SK-N-SH (cell line): ENCODE measurements around a stretch of chr12.

- RRBS: no CpG with 5 or more reads among the region's 8 CpGs
CAGE:
- cytosol, long polyA plus RNA: no peak
- long polyA plus RNA: no peak
- nucleus, long polyA plus RNA: no peak
These were observed 80.5 kb downstream of the BTG1 start for GRCh38 chr12:92064960-92065777.

GRCh38 chr12:92070924-92071540 is 74.6 kb downstream of the BTG1 start:
- RRBS: no CpG with 5 or more reads among the region's 5 CpGs
CAGE:
- cytosol, long polyA plus RNA: no peak
- long polyA plus RNA: no peak
- nucleus, long polyA plus RNA: no peak

GRCh38 chr12:92107179-92107710 is 38.4 kb downstream of the BTG1 start:
- RRBS: no CpG with 5 or more reads among the region's 7 CpGs
CAGE:
- cytosol, long polyA plus RNA: no peak
- long polyA plus RNA: no peak
- nucleus, long polyA plus RNA: no peak

- RRBS: no CpG with 5 or more reads among the region's 5 CpGs
CAGE:
- cytosol, long polyA plus RNA: no peak
- long polyA plus RNA: no peak
- nucleus, long polyA plus RNA: no peak
These were observed 28.9 kb downstream of the BTG1 start for GRCh38 chr12:92116535-92117372.

GRCh38 chr12:92134357-92135334 is 11.0 kb downstream of the BTG1 start:
- RRBS: no CpG with 5 or more reads among the region's 9 CpGs
CAGE:
- cytosol, long polyA plus RNA: no peak
- long polyA plus RNA: no peak
- nucleus, long polyA plus RNA: no peak

GRCh38 chr12:92137247-92137693 is 8.4 kb downstream of the BTG1 start:
- RRBS: no CpG with 5 or more reads among the region's 1 CpG
CAGE:
- cytosol, long polyA plus RNA: no peak
- long polyA plus RNA: no peak
- nucleus, long polyA plus RNA: no peak

DNA sequence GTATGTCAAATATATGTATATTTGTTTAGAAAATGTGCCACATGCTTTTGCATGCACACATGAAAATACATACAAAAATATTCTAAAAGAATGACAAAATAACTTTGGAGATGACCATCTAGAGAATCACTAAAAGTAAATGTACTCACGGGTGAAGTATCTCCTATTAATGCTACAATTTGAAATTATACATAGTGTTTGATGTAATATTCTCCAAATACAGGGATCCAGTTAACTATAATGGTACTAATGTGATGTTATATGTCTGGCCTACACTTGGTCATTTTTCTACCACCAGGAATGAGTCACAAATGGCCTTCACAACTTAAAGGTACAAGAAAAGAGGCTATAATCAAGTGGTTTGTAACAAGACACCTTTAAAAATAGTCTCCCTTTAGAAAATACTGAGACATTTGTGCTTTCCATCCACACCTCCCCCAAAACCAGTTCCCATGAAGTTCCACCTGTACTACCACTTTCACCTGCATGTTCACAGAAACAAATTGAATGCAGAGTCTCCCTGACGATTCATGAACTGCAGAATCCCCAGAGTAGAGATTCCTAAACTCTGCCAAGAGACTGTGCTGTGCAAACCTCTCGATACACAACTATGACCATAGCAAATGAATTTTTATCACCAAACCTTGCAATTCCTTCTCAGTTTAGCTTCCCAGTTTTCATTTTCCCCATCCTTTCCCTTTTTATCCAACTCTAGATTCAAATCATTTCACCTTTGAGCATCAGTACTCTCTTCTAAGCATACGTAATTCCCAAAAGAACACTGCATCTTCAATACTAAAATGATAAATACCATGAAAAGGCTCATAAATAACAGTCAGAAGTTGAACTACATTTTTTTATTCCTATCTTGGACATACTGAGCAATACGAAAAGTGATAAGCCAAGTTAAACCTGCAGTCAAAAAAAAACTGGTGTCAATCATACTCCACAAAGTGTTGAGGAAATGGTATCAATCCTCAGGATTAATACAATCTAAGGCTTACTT is 5.9 kb downstream of the BTG1 start:
- RRBS: no CpG with 5 or more reads among the region's 5 CpGs
CAGE:
- cytosol, long polyA plus RNA: no peak
- long polyA plus RNA: no peak
- nucleus, long polyA plus RNA: no peak

DNA sequence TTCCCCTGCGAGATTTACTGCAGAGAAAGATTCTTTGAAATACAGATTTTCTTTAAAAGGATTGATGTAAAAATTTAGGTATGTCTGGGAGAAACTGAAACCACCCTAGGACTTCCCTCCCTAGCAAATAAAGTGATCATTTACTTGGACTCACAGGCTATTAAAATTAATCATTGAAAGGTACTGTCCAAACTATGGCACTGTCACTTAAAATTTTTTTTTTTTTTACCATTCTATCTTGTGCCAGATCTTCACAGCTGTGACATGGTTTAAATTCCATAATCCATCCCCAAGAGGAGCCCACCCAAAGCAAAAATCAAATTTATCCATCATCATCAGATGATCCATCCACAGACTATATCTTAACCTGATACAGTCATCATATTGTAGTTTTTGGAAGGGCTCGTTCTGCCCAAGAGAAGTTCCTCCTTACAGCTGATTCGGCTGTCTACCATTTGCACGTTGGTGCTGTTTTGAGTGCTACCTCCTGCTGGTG is 1.9 kb downstream of the BTG1 start:
- RRBS: no CpG with 5 or more reads among the region's 4 CpGs
CAGE:
- cytosol, long polyA plus RNA: no peak
- long polyA plus RNA: no peak
- nucleus, long polyA plus RNA: no peak

- RRBS: no CpG with 5 or more reads among the region's 4 CpGs
CAGE:
- cytosol, long polyA plus RNA: no peak
- long polyA plus RNA: no peak
- nucleus, long polyA plus RNA: no peak
These were observed 256.9 kb upstream of the PLEKHG7 start for GRCh38 chr12:92445758-92446342.

GRCh38 chr12:92464707-92465760 is 237.8 kb upstream of the PLEKHG7 start:
- RRBS: no CpG with 5 or more reads among the region's 9 CpGs
CAGE:
- cytosol, long polyA plus RNA: no peak
- long polyA plus RNA: no peak
- nucleus, long polyA plus RNA: no peak

DNA sequence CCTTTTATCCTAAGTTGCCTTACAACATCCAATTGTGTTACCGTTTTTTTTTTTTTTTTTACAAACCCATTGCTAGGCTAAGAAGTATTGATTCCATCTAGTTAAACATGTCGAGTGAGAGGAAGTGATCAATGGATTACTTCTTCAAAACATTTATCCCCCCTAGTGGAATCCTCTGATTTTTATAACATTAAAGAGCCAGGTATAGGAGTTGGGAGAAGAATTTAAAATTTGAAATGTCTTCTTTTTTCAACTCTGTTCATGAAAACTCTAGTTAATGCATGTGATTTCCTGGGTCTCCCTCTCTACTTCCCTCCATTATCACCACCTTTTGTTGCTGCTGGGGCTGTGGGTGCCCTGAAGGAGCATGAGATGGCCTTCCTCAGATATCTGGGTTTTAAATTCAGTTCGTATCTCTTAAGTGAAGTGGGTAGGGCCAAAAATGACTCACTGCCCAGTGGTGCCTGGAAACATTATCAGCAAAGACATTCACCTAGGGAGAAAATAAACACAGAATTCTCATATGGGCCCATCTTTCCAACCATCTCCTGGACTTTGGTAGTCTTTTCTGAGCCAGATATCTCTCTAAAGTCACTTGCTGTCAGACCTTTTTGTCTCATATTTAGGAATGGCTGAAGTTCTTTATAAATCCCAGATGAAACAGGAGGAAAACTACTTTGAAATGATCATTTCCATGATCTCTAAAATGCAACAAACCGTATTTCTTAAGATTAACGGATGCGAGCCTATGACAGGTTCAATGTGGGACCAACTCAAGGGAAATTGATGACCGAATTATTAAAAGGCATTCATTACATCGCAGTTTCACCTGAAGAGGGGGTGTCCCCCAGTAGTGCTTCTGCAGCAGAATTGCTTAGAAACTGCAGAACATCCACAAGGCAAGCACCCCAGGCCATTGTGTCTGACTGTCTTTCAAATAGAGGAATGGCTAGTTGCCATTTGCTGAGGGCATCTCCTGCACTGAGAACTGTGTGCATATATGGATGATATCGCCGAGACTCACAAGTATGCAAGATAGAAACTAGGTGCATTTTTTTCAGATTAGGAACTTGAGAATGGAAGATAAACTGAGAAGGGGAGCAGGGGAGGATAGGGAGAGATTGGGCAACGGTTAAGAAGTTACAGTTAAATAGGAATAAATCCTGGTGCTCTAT is 234.7 kb upstream of the PLEKHG7 start:
- RRBS: no CpG with 5 or more reads among the region's 11 CpGs
CAGE:
- cytosol, long polyA plus RNA: no peak
- long polyA plus RNA: no peak
- nucleus, long polyA plus RNA: no peak

GRCh38 chr12:92543363-92543775 is 159.4 kb upstream of the PLEKHG7 start:
- RRBS: no CpG with 5 or more reads among the region's 1 CpG
CAGE:
- cytosol, long polyA plus RNA: no peak
- long polyA plus RNA: no peak
- nucleus, long polyA plus RNA: no peak

- RRBS: no CpG with 5 or more reads among the region's 2 CpGs
CAGE:
- cytosol, long polyA plus RNA: no peak
- long polyA plus RNA: no peak
- nucleus, long polyA plus RNA: no peak
These were observed 154.9 kb upstream of the PLEKHG7 start for GRCh38 chr12:92547740-92548343.

- RRBS: no CpG with 5 or more reads among the region's 2 CpGs
CAGE:
- cytosol, long polyA plus RNA: no peak
- long polyA plus RNA: no peak
- nucleus, long polyA plus RNA: no peak
These were observed 113.1 kb upstream of the PLEKHG7 start for GRCh38 chr12:92589686-92590083.

DNA sequence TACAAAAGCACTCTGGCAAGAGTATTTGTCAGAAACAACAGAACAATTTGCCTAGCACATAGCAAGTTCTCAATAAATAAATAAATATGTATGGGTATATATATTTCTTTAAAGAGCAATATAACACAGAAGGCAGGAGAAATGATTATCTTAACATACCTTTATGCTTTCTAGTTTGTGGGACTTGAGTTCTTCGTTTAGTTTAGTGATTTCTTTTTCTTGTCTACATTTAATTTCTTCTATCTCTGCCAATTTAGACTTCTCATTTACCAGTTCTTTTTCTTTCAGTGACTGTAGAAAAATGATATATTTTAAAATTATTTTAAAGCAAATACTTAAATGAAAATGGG is 77.3 kb downstream of the PLEKHG7 start:
- RRBS: no CpG with 5 or more reads among the region's 1 CpG
CAGE:
- cytosol, long polyA plus RNA: no peak
- long polyA plus RNA: no peak
- nucleus, long polyA plus RNA: no peak

DNA sequence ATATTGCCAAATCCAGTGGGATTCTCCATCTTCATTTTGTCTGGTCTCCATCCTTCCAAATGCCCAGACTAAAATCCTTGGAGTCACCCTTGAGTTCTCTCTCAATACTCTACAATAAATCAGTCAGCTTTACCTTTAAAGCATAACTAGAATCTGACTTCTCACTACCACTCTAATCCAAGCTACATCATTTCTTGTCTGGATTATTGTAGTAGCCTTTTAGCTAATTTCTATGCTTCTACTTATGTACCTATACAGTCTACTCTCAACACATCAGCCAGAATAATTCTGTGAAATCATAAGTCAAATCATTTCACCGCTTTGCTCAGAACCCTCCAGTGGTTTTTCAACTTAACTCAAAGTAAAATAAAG is 105.0 kb downstream of the EEA1 start:
- RRBS: no CpG with 5 or more reads among the region's 1 CpG
CAGE:
- cytosol, long polyA plus RNA: no peak
- long polyA plus RNA: no peak
- nucleus, long polyA plus RNA: no peak

DNA sequence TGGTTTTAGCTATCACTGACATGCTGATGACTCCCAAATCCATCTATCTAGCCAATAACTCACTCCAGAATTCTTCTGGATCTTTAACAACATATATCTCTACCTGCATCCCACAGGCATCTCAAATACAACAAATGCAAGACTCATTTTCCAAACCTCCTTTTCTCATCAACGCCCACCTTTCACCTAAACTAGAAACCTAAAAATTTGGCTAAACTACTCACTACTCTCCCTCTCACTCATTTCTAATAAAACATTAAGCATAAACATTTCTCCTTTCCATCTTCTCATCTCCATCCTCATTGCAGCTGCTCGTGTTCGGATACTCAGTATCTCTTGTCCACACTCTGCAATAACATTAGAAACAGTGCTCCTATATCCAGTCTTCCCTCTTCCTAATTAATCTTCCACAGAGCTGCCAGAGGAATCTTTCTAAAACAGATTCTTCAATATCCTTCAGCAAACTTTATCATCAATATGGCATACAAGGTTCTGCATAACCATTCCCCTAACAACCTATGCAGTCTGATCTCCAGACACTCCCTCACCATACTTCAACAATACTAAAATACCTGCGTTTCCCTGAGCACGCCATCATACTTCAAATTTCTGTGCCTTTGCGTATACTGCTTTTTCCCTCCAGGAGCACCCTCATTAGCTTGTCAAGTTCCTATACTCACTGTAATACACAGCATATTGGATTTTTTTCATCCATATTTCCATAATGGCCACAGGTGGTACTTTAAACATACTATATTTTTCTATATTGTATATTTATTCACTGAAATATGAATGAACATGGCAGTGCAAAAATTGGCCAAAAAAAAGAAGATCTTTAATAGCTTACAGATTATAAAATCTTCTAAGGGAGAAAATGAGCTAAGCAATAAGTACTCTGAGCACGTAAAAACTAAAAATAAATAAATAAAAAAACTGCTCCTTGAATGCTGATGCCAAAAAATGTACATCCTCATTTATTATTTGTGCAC is 62.2 kb downstream of the EEA1 start:
- RRBS: no CpG with 5 or more reads among the region's 7 CpGs
CAGE:
- cytosol, long polyA plus RNA: no peak
- long polyA plus RNA: no peak
- nucleus, long polyA plus RNA: no peak

DNA sequence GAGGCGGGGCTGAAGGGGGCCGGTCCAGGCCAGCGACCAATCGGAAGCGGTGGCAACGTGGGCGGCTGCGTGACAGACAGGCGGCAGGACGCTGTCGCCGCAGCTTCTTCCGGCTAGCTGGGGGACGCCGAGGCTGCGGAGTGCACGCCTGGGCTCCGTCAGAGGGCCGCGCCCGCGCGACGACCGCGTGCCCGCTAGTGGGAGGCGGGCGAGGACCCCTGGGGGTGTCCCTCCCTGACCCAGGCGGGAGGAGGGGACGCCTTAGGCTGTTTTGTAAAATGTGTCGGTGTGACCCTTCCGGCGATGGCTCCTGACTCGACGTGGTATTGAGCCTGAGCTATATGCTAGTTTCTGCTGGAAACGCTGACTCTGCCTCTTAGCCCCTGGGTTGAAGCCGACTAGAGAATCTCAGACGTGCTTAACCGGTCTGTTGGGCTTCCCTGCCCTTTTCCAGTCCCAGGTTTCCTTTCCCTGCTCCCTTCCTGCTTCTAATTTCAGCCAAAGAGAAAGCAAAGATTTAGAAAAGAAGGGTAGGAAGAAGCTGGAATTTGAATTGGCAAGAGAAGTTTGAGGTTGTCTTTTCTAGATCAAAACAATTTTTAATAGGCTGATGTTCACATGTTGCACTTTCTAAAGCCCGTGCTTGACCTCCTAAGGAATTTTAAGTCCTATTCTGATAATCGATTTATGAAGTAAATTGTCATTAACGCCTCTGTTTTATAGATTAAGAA is 472 bp upstream of the EEA1 start:
- RRBS: 2% methylated on average over 10 of the region's 43 CpGs
CAGE:
- cytosol, long polyA plus RNA: no peak
- long polyA plus RNA: no peak
- nucleus, long polyA plus RNA: no peak

DNA sequence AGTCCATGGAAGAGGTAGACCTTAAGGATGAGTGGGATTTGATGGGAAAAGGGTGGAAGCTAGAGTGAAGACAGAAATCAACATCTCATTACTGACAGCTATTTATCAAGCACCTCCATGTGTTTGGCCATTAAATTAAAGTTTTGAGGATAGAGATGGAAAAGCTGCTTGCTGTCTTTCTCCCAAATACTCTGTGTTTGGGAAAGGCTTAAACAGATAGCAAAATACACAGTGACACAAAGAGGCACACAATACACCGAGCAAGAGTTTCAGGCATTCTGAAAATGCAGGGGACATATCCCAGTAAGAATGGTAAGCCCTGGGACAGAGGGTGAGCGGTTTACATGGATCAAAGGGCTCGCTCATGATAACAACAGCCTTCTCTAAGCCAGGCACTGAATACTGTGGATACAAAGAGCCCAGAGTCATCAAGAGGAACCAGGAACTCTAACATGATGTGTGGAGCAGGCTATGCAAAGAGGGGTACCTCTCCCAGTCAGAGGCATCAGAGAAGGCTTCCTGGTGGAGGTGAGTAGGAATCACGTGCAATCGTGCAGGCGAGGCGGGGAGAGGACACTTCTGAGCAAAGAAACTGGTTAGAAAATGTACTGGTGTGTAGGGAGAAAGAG is 76.7 kb upstream of the EEA1 start:
- RRBS: no CpG with 5 or more reads among the region's 7 CpGs
CAGE:
- cytosol, long polyA plus RNA: no peak
- long polyA plus RNA: no peak
- nucleus, long polyA plus RNA: no peak

DNA sequence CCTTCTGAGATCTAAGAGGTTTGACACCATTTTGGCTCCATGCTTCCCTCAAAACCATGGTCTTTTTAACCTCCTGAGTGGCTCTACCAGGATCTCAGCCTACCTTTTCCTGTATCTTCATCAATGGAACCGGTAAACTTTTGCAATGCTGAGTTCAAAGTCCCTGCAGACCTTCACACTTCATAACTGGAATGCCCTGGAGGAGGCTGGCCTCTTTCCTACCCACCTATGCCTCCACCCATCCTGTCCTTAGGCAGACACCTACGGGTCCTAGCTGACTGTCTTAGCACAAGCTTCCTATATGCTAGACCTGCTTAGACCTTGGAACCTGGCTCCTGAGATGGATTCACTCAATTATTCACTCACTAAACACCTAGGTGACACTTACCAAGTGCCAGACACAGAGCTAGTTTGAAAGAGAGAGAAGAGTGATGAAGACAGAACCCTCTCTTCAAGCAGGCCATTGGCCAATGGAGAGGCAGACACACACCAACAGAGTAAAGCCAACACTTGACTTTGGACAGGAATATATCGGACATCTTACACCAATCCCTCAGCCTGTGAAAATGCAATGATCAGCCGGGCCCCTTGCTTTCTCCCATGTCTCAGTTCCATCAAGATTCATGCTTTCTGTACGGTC is 89.7 kb upstream of the EEA1 start:
- RRBS: no CpG with 5 or more reads among the region's 5 CpGs
CAGE:
- cytosol, long polyA plus RNA: no peak
- long polyA plus RNA: no peak
- nucleus, long polyA plus RNA: no peak